ENCODE results near the genes AVPR2 and RENBP.

GRCh38 chrX:153703704-153704496, 16.2 kb downstream of the SLC6A8 start:
- PRO-cap: no peak
- RRBS, 2 experiments: no CpG with 5 or more reads among the region's 26 CpGs

- PRO-cap: no peak
- RRBS, 2 experiments: no CpG with 5 or more reads among the region's 16 CpGs
These were observed 17.5 kb downstream of the BCAP31 start for GRCh38 chrX:153706519-153707307.

- PRO-cap: no peak
- RRBS, 2 experiments: 0 to 5% methylated on average over 1 of the region's 13 CpGs
These were observed 15.7 kb downstream of the BCAP31 start for GRCh38 chrX:153708465-153708963.

- PRO-cap: no peak
- RRBS, 2 experiments: no CpG with 5 or more reads among the region's 10 CpGs
These were observed 1.5 kb downstream of the BCAP31 start for GRCh38 chrX:153722563-153723169.

GRCh38 chrX:153829302-153829776, 1.0 kb downstream of the PDZD4 start:
- PRO-cap: no peak
- RRBS, 2 experiments: 26 to 34% methylated on average over 23 to 24 of the region's 35 CpGs

DNA sequence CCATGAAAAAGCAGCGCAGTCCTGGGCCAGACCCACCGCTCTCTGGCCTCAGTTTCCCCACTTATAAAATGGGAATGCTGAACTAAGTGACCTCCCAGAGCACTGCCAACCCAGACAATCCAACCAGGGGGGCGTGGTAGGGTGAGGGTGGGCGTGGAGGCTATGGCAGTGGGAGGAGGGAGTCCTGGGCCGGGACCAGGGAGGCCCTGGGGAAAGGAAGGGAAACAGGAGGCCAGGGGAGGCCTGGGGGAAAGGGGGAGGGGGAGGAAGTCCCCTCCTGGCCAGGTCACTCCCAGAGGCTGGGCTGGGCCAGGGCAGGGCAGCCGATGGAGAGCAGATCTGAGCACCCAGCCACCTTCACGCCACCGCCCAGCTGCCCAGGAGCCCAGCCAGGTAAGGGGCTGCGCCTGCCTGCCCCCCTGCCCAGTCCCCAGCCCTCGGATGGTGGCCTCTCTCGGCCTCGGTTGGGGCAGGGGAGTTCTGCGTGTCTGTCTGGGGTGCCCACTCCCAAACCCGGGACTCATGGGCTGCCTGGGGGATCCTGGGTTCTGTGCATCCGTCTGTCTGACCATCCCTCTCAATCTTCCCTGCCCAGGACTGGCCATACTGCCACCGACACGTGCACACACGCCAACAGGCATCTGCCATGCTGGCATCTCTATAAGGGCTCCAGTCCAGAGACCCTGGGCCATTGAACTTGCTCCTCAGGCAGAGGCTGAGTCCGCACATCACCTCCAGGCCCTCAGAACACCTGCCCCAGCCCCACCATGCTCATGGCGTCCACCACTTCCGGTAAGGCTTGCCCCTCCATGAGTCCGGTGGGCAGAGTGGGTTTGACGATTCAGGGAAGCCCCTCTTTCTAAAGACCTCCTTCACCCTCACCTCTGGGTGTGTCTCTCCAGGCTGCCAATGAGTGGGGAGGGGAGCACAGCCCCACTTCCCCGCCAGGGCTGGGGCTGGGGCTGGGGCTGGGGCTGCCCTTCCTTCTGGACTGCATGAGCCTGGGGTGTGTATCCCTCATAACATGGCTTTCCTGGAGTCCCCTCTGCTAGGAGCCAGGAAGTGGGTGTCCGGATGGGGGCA, at the start of gene AVPR2:
AVPR2 (plus strand) TSS at position 295 of the 1,083 bp plus-strand sequence.
- PRO-cap: no peak
- RRBS, 2 experiments: no CpG with 5 or more reads among the region's 25 CpGs

DNA sequence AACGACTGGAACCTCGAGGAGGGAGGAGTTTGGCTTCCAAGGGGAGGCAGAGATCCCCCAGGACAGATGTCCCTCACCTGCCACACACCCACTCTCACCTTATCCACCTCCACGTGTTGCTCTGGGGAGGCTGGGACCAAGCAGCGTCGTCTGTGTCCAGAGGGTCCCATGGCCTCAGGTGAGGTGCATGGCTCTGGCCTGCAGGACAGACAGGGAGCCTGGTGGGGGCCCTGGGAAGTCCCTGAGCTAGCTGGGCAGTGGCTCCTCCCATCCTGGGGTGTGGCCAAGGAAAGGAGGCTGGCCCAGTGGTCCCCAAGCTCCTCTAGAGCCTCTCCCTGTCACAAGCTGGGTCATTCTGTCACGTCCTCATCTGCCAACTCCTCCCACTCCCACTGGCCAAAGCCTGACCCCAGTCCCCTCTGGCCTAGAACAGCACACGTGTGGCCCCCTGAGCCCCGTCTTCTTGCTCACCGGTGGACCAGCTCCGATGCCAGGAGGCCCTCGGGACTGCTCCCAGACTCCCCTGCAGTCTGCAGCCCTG, 4.6 kb downstream of the AVPR2 start:
- PRO-cap: no peak
- RRBS, 2 experiments: 93% methylated on average over 3 of the region's 11 CpGs; no CpG with 5 or more reads in 1 of the 2 experiments

GRCh38 chrX:153910089-153910971, 5.9 kb downstream of the AVPR2 start:
- PRO-cap: no peak
- RRBS, 2 experiments: no CpG with 5 or more reads among the region's 55 CpGs

DNA sequence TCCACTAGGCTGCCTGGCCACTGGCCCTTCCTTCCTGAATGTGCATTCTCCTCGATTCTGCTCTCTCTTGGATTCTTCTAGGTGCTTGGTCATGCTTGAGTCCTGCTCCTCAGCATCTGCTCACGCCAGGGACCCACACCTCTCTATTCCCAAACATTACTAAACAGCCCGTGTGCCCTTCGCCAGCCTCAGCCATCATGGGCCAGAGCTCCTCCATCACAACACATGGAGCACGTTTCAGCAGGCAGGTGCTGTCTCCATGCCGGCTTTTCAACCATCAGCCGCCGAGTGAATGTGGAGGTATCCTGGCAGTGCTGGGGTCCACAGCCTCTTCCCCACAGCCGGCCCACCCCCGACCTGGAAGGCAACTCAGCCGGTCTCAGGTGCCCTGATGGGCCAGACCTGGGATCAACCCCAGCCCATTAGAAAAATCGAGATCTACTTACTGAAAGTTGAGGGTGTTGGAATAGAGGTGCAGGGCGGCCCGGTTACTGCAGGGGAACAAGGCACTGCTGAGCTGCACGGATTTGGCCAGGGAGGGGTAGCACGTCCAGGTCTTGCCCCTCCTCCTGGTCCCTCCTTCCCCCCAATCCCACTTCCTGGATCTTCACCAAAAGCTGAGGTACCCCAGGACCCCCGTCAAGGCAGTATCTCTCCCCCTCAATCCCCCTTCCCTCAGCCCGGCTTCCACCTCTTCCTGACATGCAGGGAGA, 3.1 kb downstream of the NAA10 start:
- PRO-cap: no peak
- RRBS, 2 experiments: 97 to 100% methylated on average over 4 of the region's 18 CpGs

- PRO-cap: unidirectional peak, minus-strand start at chrX:153944661
- RRBS, 2 experiments: 56 to 78% methylated on average over 4 to 5 of the region's 38 CpGs
These were observed at the start of gene RENBP for GRCh38 chrX:153944130-153945069. Gene RENBP, minus strand, starts transcription at chrX:153944643.

GRCh38 chrX:153973978-153974718, 1.6 kb downstream of the TMEM187 start:
- PRO-cap: no peak
- RRBS, 2 experiments: no CpG with 5 or more reads among the region's 15 CpGs

- PRO-cap: unidirectional peak, minus-strand start at chrX:154023112
- RRBS, 2 experiments: 78 to 89% methylated on average over 4 of the region's 28 CpGs
These were observed 3.6 kb upstream of the IRAK1 start for GRCh38 chrX:154022989-154023985.

GRCh38 chrX:154136435-154137334, 7.4 kb upstream of the OPN1LW start:
- PRO-cap: bidirectional peak, plus-strand start at chrX:154136907, minus-strand start at chrX:154136737
- RRBS, 2 experiments: 36 to 48% methylated on average over 21 of the region's 55 CpGs

GRCh38 chrX:154353712-154354768, 20.4 kb downstream of the FLNA start:
- PRO-cap: no peak
- RRBS, 2 experiments: no CpG with 5 or more reads among the region's 25 CpGs

DNA sequence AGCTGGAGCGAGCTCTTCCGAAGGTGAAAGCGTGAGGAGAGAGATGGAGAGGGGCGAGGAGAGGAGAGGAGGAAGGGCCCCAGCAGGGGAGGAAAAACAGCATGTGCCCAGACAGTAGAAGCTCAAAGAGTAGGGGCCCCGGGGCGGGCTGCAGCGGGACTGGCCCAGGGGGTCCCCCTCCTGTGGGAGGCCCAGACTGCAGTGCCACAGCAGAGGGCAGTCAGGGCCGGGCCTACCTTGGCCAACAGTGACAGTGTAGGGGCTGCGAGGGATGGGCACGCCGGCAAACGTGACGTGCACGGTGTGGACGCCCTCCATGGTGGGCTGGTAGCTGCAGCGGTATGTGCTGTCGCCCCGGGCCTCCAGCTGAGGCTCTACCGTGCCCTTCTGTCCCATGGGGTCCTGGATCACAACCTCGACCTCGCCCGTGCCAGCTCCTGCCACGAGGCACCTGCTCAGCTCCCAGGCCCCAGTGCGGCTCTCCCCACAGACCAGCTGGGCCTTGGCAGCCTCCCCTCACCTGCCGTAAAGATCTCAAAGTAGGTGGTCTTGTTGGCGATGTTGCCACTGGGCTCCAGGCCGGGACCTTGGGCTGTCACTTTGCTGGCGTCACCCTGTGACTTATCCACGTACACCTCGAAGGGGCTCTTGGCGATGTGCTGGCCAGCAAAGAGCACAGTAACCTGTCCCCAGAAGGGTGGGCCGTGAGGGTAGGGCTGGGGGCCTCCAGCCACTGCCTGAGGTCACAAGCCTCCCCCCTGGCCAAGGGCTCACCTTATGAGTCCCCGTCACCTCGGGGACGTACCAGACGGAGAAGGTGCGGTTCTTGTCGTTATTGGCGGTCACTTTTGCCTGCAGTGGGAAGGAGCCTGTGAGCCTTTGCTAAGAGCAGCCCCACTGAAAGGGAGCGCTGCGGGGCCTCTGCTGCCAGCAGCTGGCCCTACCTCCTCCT, 8.4 kb downstream of the FLNA start:
- PRO-cap: no peak
- RRBS, 2 experiments: 54 to 92% methylated on average over 14 of the region's 41 CpGs

GRCh38 chrX:154370248-154370522, 4.2 kb downstream of the FLNA start:
- PRO-cap: bidirectional peak, plus-strand start at chrX:154370591, minus-strand start at chrX:154370452
- RRBS, 2 experiments: no CpG with 5 or more reads among the region's 8 CpGs

DNA sequence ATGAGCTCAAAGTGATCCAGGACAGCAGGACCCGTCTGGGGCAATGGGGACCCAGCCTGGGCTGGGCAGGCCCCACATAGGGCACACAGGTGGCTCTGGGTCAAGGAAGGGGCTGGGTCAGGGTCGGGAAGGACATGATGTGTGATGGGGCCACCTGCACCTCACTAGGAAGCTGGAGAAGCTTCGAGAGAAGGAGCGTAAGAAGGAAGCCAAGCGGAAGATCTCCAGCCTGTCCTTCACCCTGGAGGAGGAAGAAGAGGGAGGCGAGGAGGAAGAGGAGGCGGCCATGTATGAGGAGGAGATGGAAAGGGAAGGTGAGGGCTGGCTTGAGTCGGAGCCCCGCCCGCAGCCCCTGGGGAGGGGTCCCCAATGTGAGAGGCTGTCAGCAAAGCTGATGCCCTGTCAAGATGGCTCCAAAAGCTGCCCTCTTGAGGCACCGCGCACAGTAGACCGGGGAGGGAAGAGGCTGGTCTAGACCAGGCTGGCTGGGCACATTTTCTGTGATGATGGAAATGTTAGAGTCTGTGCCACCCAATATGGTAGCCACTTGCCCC, 2.4 kb downstream of the FAM50A start:
- PRO-cap: no peak
- RRBS, 2 experiments: no CpG with 5 or more reads among the region's 13 CpGs

DNA sequence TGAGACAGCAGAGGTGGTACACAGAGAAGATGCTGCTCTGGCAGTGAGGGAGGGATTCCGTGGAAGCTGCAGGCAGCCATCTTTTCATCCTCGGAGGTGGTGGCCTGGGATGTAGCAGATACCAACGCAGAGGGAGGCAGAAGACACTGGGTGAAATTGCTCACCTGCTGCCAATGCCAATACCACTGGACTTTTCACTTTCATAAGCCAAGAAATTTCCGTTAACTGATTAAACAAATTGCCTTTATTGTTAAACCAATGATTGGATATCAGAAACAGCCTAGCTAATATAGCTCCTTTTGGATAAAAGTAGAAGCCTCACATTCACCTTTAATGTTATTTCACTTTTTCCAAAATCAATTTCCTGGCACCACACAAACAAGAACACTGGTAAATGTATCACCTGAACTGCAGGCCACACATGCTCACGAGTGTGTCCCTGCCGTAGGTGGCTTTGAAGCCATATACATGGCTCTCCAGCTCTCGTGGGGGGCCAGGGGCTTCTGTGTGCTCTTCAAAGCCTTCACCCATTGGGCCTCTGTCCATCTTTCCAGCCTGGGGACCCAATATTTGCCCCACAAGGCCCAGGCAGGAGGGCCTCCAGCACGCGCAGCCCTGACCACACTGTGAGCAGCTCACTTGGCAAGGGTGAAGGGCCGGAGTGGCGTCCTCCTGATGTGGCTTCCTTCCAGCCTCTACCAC, 2.5 kb downstream of the UBL4A start:
- PRO-cap: no peak
- RRBS, 2 experiments: no CpG with 5 or more reads among the region's 11 CpGs

DNA sequence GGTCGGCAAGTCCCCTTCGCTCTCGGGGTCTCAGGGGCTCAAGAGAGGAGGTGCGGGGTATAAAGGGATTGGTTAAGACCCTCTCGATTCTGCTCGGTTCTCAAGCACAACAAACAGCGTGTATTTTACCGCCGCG, 183 bp downstream of the G6PD start:
- PRO-cap: no peak
- RRBS, 2 experiments: no CpG with 5 or more reads among the region's 10 CpGs

DNA sequence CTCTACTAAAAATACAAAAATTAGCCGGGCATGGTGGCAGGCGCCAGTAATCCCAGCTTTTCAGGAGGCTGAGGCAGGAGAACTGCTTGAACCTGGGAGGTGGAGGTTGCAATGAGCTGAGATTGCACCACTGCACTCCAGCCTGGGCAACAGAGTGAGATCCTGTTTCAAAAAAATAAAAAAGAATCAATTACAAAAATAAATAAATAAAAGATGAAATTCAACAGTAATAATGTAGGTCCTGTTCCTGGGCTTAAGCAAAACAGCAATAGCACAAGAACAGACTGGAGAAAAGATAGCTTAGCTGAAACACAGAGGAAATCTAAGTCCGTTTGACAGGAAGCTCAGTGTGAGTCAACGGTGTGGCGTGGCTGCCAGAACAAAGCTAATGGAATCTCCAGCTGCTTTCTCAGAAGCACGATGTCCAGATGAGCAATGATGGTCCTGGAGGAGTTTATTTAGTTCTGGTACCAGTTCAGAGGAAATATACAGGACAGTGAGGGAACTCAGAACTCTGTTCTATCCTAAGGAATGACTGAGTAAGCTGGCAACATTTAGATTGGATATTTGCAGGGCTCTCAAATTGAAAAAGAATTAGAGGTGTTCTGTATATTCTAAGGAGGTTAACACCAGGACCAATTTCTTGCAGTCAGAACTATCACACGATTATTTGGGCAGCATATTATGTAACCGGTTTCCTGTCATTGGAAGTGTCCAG, 12.9 kb downstream of the GAB3 start:
- PRO-cap: no peak
- RRBS, 2 experiments: no CpG with 5 or more reads among the region's 8 CpGs